Epithelial cell of esophagus (primary cell): ENCODE measurements around the gene PLXNA1.

DNA sequence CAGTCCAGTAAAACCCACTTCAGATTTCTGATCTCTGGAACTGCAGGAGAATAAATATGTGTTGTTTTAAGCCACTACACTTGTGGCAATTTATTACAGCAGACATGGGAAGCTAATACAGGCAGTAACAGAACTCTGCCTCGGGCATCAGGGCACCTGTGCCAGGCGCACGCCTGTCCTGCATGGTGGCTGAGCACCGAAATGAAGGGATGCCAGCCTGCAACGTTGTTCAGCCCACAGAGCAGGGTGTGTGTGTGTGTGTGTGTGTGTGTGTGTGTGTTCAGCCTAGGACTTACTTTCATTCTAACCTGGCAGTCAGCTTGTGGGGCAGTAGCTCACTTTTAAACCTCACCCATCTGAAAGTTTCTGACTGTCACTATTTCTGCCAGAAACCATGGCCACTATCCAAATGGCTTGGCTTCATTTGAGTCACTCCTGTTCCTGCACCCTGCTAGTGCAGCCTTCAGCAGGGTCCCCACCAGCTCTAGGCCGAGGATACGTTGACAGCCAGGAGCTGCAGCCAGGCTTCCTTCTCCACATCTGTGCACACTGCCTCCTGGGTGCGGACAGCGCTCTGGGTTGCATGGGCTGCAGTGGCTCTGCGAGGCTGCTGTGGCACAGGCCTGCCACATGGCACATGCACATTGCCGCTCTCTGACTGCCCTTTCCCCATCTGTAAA is 4.5 kb downstream of the UROC1 start:
- RRBS = no CpG with 5 or more reads among the region's 11 CpGs

GRCh38 chr3:126753099-126753769 is 49.2 kb downstream of the CHCHD6 start:
- RRBS = no CpG with 5 or more reads among the region's 13 CpGs

- RRBS = no CpG with 5 or more reads among the region's 8 CpGs
These were observed 65.5 kb upstream of the PLXNA1 start for GRCh38 chr3:126917185-126917968.

GRCh38 chr3:126930902-126931260 is 52.0 kb upstream of the PLXNA1 start:
- RRBS = no CpG with 5 or more reads among the region's 8 CpGs

DNA sequence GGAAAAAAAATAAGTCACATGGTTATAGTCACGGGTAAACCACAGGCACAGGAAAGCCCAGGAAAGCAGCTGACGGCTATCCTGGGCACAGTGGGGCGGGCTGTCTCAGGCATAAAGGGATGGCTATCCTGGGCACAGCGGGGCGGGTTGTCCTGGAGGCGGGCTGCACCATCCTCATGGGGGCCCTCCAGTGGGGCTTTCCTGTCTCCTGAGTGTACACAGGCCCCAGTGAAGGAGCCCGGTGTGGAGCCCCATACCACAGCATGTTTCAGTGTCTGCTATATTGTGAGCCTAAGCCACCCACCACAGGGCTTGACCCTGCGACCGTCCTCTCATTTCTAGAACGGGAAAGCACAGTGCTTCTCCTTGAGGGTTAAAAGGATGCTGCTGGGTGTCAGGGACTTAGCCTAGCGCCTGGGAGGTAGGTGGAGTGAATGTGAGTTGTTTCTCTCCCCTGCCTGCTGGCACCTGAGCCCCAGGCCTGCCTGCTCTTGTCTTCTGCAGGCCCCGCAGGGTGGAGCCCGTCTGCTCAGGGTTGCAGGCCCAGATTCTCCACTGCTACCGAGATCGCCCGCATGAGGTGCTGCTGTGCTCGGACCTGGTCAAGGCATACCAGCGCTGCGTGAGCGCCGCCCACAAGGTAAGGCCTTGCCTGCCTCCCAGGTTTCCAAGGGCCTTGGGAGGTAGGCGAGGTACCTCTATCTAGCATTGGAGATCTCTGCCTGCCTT is 25.8 kb upstream of the PLXNA1 start:
- RRBS = no CpG with 5 or more reads among the region's 22 CpGs

DNA sequence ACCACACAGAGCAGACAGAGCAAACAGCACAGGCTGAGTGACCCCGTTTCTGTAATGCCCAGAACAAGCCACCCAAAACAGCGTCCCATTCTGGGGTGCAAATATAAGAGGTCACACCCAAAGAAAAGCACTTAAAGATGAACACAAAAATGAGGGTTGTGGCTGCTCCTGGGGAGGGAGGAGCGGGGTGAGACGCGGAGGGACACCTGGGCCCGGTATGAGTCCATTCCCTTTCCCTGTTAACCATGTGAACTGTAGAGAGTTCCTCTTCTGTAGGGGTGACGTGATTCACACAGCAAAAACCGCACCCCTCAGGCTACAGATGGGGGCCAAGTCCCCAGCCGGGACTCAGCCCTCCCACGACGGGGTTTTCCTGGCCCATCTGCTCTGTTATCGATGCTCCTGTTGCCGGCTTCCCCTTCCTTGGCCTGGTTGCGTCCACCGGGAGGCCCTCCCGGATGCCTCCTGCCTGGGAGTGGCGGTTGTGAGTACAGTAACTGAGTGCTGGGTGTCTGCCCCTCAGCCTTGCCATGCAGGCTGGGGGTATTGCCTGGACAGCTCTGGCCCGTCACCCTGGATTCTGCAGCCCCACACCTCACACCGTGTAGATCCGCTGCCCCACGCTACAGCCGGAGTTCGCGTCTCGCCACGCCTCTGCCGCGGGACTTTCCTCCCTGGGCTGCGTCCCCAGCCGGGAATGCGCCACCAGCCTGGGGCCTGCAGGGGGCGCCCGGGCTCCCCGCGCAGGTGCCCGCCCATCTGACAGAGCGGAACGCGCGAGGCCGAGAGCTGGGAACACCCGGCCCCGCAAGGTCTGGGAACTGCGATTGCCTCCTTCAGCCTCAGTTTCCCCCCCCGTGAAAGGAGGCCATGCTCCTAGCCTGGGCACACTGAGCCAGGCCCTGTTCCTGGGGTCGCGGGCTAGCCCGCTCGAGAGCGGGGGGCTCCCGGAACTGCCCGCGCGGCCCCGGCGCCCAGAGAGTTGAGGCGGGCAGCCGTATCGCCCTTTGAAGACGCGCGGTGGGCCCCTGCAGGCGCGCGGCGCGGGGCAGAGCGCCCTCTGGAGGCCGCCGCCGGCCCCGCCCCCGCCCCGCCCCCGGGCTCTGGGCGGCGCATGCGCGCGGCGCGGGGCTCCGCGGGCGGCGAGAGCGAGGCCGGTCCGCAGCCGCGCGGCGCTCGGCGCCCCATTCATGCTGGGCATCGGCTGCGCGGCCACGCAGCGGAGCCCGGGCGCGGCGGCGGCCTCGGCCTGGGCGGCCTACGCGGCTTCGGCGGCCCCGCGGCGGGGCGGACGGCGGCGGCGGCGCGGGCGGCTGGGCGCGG is at the start of gene PLXNA1:
PLXNA1 (plus strand) TSS at position 1,187 of the 1,323 bp plus-strand sequence.
- RRBS = 2% methylated on average over 53 of the region's 124 CpGs

- RRBS = no CpG with 5 or more reads among the region's 15 CpGs
These were observed 54.3 kb upstream of the PRR23E start for GRCh38 chr3:127138615-127139134.

DNA sequence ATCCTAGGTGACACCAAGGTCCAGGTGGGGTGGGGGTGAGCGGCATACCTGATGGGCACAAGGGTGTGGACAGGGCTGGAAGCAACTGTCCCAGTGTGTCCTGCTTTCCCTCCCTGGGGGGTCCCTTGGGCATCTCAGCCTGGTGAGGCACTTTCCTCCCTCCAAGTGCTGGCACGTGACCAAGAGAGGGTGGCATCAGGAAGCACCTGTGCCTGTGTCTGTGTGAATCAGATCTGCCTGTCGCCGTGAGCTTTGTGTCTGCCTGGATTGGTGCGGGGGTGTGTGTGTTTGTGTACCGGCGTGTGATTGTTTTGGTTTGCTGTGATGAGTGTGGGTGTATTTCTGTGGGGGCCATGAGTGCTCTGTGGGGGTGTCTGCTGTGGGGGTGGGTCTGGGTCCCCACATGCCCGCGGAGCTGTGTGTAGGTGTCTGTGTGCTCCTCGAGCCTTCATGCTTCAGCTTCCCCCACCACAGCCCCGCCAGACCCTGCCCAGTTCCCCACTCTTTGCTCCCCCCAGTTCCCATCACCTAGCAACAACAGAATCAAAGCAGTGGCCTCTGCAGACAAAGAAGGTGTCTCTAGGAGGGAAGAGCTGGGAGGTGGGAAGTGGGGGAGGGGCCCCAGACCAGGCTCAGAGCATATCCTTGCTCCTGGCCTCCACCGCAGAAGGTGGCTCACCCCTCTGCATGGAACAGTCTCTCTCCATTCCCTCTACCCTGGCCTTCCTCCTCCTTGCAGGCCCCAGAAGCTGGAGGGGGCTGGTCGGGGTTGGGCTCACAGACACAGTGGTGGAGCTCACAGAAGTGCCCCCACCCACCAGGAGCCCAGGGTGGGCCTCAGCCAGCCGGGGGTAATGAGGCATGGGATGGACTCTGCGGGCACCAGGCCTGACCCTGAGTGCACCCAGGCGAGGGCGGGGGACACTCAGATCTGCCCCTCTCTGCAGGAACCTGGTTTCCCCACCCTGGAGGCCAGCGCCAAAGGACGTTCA is 53.8 kb downstream of the TPRA1 start:
- RRBS = no CpG with 5 or more reads among the region's 19 CpGs

DNA sequence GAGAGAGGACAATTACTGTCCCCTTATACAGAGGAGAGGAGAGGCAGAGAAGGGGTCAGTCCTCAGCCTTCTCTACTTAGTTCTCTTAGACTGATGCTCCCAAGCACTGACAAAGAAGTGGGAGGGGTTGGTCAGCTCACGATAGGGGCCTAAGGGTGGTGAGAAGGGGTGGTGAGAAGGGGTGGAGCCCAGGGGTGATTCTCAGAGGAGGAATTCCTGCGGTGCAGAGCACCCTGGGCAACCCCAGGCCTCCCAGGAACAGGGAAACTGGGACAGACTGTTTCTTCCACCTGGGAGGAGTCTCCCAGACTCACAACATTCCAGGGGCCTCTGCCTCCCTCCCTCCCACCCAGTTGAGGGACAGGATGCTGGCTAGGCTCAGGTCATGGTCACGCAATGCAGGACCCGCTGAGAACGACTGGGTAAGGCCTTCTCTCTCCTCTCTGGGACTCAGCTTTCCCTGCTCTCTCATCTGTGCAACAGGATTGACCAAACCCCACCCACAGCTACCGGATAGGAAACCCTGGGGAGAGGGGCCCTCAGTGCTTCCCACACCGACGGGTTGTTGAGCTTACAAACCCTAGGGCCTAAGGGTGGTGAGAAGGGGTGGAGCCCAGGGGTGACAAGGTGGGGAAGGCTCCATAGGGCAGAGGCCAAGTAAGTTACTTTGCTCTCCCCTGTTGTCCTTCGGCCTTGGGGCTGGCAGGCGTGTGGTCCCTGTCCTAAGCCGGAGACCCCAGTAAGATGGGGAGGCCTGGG is 1.5 kb downstream of the TPRA1 start:
- RRBS = no CpG with 5 or more reads among the region's 11 CpGs

GRCh38 chr3:127599228-127599797 is 1.1 kb downstream of the MCM2 start:
- RRBS = 18% methylated on average over 6 of the region's 13 CpGs

- RRBS = no CpG with 5 or more reads among the region's 3 CpGs
These were observed 27.1 kb downstream of the ABTB1 start for GRCh38 chr3:127699868-127700176.

- RRBS = no CpG with 5 or more reads among the region's 13 CpGs
These were observed 29.3 kb downstream of the ABTB1 start for GRCh38 chr3:127701768-127702738.

- RRBS = no CpG with 5 or more reads among the region's 18 CpGs
These were observed 62.0 kb downstream of the ABTB1 start for GRCh38 chr3:127734296-127735524.

DNA sequence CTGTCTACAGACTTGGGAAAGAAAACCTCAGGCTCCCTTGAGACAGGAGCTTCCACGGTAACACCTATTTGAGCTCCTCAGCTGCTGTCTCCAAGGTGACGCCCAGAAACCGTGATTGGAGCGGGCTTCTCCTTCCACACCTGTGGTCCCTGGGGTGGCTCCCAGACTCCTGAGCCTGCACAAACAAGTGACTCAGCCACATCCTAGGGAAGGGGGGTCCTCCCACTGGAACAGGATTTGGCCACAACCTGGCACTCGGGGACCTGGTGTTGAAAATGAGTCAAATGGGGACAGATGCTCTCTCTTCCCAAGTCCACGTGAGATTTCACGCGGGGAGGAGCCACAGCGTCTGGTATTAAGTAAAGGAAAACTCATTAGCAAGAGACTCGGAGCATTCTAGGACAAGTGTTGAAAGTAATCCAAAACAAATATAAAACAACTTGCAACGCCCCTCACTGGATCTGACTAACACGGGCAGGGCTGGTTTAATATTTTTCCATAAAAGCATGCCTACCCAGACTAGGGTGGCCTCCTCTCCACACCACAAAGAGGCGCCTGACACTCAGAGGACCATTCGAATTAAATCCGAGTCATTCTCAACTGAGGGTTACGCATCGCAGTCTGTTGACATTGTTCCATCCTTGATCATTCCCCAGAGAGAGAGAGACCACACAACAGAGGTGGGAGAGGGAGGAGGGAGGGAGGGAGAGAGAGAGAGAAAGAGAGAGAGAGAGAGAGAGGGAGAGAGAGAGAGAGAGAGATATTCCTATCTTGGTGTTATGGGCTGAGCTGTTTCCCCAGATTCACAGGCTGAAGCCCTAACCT is 74.4 kb downstream of the MGLL start:
- RRBS = no CpG with 5 or more reads among the region's 17 CpGs

- RRBS = no CpG with 5 or more reads among the region's 7 CpGs
These were observed 53.6 kb downstream of the MGLL start for GRCh38 chr3:127768500-127769266.

DNA sequence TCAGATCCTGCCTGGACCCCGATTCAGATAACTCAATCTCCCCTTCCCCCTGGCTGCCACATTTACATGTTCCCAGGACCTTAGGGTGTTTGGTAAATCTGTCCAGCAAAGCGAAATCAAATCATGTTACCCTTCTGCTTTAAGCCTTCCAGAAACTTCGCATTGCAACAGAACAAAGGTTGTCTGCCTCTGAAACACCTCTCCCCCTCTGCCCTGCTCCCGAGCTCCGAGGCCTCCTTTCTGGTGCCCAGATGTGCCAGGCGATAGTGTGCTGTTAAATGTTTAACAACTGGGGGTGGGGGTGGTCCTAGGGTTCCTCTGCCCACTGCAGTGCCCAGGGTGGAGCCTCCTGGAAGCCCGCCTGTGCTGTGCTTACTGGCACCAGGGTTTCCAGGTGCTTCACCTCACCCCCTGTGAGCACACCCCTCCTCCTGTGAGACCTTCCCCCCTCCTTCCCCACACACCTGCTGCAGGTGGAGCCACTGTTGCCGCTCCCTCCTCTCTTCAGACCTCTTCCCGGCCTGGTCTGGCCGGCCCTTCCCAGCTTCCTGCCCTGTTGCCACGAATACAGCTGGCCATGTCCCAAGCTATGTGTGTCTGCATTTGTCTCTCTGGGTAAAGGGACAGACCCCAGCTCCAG is 37.4 kb downstream of the MGLL start:
- RRBS = no CpG with 5 or more reads among the region's 11 CpGs

DNA sequence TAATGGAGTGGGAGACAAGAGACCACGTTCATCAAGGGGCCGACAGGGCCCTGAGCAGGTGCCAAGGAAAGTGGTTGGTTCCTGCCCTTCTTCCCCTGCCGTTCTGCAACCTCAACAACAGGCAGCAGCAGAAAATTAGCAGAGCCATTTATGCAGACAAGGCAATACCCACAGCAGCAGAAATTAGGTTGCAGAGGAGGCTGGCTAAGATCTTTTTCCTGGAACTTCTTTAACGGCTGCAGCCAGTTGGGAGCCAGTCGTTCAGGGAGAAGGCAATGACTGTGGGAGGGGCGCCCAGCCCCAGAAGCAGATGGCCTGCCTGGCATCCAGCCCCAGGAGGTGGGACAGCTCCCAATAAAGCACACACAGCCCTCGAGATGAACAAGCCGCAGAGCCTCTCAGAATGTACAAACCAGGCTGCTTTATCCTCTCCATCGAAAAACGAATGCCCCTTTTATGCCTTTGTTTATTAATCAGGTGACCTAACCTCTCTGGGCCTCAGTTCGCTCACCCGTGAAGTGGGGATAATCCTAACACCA is 36.0 kb downstream of the MGLL start:
- RRBS = no CpG with 5 or more reads among the region's 12 CpGs

DNA sequence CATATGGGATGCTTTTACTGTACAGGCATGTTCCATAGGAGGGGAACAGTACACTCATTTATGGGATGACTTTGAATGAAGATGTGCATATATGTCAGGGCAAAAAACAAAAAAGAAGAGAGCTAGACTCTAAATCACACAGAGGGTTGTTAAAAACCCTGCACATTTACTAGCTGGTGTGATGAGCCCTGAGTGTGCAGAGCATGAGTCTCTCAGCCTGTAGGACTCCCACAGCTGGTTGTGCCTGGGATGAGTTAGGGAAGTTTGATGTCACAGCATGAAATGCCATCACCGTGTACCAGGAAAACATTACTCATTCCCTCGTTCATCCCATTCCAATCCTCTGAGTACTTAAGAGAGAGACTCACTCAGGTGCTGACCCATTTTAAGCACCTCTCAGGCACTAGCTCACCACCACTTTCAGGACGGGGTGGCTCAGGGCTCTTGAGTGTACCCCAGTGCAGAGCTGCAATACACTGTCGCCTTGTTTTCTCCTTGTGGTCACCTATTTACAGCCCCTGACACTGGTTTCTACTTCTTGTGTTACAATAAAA is 18.8 kb downstream of the MGLL start:
- RRBS = no CpG with 5 or more reads among the region's 4 CpGs

GRCh38 chr3:128061329-128062302 is 9.4 kb downstream of the SEC61A1 start:
- RRBS = no CpG with 5 or more reads among the region's 4 CpGs

GRCh38 chr3:128084100-128084896 is 32.1 kb downstream of the SEC61A1 start:
- RRBS = no CpG with 5 or more reads among the region's 10 CpGs